Kidney epithelial cell (primary cell): ENCODE data around the gene FRZB.

DNA sequence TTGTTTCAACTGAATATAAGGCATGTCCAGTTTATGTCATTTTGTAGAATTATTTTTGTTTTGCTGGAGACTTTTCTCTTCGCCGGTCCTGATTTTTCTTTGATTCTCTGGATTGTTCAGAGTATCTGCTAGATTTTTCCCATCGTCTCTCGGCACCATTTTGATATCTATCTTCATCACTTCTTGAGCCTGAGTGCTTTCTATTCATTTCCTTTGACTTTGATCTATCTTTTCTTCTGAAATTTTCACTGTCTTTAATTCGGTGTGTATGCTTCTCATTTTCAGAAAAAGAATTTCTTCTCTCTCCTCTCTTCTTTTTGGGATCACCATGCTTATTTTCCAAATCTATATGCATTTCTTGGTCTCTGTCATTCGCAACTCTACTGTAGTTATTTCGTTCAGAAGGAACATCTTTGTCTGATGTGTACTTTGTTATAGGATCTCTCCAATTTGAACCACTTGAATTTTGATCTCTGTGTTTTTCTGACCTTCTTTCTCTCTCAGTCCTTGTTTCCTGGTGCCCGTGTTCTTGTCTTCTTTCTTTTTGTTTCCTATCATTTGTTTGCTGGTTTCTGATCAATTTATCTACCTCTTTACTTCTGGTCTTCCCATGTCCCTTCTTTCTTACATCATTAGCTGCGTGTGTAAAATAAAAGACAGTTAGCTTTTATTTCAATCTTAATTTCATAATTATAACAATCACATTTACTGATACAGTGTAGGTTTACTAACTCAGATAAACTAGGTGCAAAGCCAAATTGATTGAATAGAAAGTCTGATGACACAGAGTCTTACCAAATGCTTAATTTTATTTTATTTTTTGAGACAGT lies 61.8 kb downstream of the CWC22 start:
- RAMPAGE, long total RNA = no peak
- RRBS = no CpG with 5 or more reads among the region's 9 CpGs

DNA sequence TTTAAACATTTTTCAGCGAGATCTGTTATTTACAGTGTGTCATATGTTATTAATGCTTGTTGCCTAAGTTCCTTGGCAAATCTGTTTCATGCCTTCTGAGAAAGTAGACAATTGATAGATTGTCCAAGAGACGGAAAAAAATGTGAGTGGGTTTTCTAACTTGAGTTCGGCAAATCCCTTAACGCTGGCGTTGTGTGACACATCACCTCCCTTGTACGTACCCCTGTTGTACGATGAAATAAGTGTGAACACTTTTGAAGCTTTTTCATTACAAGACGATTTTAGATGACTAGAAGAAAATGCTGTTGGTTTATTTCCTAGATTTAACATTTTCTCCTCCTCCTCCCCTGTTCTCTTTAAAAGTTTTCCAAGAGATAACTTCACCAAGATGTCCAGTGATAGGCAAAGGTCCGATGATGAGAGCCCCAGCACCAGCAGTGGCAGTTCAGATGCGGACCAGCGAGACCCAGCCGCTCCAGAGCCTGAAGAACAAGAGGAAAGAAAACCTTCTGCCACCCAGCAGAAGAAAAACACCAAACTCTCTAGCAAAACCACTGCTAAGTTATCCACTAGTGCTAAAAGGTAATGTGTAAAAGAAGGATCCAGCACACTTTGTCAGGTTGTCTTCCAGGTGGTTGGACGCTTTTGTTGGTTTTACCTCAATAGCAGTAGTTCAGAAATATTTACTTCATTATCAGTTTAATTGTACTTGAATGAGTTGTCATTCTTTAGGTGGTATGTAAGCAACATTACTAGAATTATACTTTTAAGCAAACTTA lies 1.4 kb downstream of the UBE2E3 start:
- RAMPAGE, long total RNA = no peak
- RRBS = no CpG with 5 or more reads among the region's 13 CpGs

- RAMPAGE, long total RNA = no peak
- RRBS = no CpG with 5 or more reads among the region's 4 CpGs
Observed at GRCh38 chr2:181142391-181142936, 162.1 kb downstream of the UBE2E3 start.

DNA sequence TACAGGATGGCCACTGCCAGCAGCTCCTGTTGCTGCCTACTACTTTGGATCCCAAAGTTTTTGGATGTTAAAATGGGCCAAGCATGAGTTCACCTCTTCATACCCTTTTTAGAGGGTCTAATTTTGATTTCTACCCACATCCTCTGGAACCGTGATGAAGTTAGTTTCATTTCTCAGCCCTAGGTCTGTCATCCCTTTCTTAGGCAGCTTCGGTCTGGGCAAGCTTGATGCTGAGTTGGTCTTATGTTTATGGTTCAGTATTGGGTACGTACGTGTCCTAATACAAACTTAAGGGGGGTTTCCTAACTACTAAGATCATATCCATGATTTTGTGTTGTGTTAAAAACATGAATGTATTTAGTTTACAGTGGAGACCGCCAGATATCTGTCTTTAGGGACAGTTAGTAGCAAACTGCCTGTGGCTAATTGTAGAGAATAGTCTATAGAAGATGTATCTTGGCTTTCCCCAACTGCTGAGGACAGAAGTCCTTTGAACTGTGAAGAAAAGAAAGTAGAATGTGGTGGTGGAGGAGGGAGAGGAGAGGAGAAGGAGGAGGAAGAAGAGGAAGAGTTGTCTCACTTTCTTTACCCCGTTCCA lies 184.9 kb downstream of the UBE2E3 start:
- RAMPAGE, long total RNA = no peak
- RRBS = no CpG with 5 or more reads among the region's 6 CpGs

GRCh38 chr2:181312626-181313196 lies 144.5 kb upstream of the ITGA4 start:
- RAMPAGE, long total RNA = no peak
- RRBS = no CpG with 5 or more reads among the region's 6 CpGs

GRCh38 chr2:181459544-181459819 lies 2.3 kb downstream of the ITGA4 start:
- RAMPAGE, long total RNA = no peak
- RRBS = no CpG with 5 or more reads among the region's 2 CpGs

DNA sequence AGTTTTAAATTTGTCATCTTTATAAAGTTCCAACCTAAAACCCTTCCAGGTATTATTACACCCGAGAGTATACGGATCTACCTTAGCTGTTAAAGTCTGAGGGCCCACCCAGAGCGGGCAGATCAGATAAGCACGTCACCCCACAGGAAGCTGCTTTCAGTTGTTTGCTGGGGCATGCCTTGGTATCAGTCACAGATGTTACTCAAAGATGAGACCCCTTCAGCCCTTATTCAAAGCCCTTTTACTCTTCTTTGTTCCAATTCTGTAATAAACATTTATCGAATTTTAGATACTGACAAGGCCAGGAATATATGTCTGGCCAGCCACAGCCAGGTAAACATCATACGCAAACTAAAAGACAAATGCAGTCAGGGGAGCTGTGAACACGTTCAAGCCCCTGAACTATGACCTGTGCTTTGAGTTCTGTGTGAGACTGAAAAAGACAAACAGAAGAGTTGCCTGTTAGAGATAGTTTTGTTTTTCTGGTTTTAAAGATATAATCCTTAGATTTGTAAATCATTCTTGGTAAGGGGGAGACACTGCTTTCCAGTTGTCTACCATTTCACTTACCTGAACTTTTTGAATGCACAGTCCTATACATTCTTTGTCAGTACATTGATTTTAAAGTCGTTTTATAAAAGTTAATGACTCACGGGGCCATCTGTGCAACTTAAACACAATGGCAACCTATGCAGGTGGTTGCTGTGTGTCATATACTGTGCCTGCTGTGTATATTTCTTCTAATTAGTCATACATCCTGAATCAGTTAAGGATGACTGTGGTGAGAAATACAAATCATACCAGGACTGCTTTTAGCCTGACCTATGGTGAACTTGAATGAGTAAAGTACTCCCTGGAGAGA lies 100.6 kb upstream of the ITPRID2 start:
- RAMPAGE, long total RNA = no peak
- RRBS = no CpG with 5 or more reads among the region's 9 CpGs

GRCh38 chr2:182068652-182069188 lies 83.1 kb downstream of the PPP1R1C start:
- RAMPAGE, long total RNA = no peak
- RRBS = no CpG with 5 or more reads among the region's 4 CpGs

- RAMPAGE, long total RNA = no peak
- RRBS = no CpG with 5 or more reads among the region's 29 CpGs
Observed at GRCh38 chr2:182866361-182866920, at the start of gene FRZB. TSS of gene FRZB (minus strand) at chr2:182866637.

DNA sequence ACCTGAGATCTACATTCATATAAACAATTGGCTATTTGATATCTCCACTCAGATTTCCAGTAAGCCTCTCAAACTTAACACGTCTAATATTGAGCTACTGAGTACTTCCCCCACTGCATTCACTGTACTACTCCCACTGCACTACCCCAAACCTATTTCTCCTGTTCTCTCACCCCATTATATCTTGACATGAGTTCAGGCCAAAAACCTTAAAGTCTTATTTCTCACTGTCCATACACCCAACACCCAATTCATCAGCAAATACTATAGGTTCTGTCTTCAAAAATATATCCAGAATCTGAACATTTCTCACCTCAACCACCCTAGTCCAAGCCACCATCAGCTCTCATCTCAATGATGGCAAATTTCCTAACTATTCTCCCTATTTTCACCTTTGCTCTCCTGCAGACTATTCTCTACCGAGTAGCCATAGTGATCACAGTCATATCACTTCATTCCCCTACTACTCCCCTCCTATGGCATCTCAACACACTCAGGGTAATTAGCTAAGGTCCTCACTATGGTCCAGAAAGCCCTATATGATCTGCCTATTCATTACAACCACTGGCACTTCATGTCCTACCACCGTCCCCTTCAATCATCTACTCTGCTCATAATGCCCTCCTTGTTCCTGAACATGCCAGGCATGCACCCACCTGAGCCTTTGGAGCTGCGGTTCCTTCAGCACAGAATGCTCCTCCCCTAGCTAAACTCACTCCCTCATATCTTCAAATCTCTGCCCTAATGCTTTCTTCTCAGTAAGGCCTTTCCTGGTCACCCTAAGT lies 24.8 kb downstream of the NCKAP1 start:
- RAMPAGE, long total RNA = no peak
- RRBS = no CpG with 5 or more reads among the region's 4 CpGs

GRCh38 chr2:183056816-183057388 lies 18.6 kb upstream of the NCKAP1 start:
- RAMPAGE, long total RNA = no peak
- RRBS = no CpG with 5 or more reads among the region's 2 CpGs

- RAMPAGE, long total RNA = no peak
- RRBS = no CpG with 5 or more reads among the region's 4 CpGs
Observed at GRCh38 chr2:184765597-184765819, 167.2 kb downstream of the ZNF804A start.

- RAMPAGE, long total RNA = no peak
- RRBS = no CpG with 5 or more reads among the region's 1 CpG
Observed at GRCh38 chr2:185782357-185782630, 43.7 kb downstream of the FSIP2 start.

DNA sequence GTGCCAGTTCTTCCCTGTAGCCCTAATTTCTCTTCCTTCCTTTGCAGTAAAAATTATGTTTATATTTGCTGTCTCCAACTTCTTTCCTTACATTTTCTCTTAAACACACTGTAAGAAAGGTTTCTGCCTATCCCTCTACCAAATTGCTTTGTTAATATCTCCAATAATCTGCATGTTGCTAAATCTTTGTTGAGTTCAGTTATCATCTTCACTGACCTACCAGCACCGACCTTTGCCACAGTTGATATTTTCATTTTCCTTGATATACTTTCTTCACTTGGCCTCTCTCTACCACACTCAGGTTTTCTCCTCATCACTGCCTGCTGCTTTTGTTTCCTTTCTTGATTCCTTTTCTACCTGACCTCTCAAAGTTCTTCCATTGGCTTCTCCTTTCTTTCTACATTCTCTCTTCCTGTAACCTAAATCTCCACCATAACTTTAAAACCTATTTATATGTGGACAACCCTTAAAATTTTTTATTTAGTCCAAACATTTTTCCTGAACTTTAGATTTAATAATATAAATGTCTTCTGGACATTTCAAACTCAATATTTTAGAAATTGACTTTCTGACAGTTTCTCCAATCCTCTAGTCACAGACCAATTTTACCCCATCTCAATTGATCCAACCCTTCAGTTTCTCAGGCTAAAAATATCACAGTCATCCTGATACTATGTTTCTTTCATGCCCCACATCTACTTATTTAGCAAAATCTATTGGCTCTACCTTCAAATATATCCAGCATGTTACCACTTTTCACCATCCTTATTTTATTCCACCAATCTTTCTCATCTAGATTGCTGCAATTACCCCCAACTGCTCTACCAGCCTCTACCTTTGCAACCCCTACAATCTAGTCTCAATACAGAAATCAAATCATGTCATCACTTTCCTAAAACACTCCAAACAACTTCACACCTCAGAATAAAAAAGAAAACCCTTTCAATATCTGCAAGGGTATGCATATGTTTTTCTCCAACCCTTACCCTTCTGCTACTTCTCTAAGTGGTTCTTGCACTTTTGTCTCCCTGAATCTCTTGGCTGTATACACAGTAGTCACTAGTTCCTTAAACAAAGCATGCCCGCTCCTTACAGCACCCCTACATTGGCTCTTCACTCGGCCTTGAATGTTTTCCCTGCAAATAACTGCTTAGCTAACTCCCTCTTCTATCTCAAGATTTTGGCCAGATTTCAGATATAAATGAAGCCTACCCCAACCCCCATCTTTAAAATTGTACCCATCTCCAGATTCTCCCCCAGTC lies 335.7 kb upstream of the ZC3H15 start:
- RAMPAGE, long total RNA = no peak
- RRBS = no CpG with 5 or more reads among the region's 3 CpGs

GRCh38 chr2:186679476-186680268 lies 14.2 kb upstream of the FAM171B start:
- RAMPAGE, long total RNA = no peak
- RRBS = no CpG with 5 or more reads among the region's 3 CpGs

DNA sequence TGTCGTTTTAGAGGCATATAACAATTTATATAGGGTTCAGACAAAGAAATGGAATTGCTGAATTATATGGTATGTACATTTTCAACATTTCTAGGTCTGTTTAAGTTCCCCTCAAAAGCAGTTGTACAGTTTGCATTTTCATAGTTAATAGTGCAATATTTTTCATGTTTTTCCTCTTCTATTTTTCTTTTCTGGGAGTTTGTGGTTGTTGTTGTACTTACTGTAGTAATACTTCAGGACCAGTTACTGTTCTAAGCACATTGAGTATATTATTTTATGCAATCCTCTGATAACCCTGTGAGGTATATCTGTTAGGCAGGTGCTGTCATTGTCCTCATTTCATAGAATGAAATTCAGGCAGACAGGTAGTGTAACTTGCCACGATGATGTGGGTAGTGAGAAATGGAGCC lies 22.8 kb downstream of the FAM171B start:
- RAMPAGE, long total RNA = no peak
- RRBS = no CpG with 5 or more reads among the region's 2 CpGs

DNA sequence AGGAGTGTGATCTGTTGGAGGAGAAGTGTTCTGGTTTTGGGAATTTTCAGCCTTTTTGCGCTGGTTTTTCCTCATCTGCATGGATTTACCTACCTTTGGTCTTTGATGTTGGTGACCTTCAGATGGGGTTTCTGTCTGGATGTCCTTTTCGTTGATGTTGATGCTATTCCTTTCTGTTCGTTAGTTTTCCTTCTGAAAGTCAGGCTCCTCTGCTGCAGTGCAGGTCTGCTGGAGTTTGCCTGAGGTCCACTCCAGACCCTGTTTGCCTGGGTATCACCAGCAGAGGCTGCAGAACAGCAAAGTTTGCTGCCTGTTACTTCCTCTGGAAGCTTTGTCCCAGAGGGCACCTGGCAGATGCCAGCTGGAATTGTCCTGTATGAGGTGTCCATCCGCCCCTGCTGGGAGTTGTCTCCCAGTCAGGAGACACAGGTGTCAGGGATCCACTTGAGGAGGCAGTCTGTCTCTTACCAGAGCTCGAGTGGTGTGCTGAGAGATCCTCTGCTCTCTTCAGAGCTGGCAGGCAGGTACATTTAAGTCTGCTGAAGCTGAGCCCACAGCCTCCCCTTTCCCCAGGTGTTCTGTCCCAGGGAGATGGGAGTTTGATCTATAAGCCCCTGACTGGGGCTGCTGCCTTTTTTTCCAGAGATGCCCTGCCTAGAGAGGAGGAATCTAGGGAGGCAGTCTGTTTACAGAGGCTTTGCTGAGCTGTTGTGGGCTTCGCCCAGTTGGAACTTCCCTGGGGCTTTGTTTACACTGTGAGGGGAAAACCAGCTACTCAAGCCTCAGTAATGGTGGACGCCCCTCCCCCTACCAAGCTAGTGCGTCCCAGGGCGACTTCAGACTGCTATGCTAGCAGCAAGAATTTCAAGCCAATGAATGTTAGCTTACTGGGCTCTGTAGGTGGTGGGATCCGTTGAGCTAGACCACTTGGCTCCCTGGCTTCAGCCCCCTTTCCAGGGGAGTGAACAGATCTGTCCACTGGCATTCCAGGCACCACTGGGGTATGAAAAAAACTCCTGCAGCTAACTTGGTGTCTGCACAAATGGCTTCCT lies 34.7 kb downstream of the TFPI start:
- RAMPAGE, long total RNA = no peak
- RRBS = no CpG with 5 or more reads among the region's 10 CpGs

DNA sequence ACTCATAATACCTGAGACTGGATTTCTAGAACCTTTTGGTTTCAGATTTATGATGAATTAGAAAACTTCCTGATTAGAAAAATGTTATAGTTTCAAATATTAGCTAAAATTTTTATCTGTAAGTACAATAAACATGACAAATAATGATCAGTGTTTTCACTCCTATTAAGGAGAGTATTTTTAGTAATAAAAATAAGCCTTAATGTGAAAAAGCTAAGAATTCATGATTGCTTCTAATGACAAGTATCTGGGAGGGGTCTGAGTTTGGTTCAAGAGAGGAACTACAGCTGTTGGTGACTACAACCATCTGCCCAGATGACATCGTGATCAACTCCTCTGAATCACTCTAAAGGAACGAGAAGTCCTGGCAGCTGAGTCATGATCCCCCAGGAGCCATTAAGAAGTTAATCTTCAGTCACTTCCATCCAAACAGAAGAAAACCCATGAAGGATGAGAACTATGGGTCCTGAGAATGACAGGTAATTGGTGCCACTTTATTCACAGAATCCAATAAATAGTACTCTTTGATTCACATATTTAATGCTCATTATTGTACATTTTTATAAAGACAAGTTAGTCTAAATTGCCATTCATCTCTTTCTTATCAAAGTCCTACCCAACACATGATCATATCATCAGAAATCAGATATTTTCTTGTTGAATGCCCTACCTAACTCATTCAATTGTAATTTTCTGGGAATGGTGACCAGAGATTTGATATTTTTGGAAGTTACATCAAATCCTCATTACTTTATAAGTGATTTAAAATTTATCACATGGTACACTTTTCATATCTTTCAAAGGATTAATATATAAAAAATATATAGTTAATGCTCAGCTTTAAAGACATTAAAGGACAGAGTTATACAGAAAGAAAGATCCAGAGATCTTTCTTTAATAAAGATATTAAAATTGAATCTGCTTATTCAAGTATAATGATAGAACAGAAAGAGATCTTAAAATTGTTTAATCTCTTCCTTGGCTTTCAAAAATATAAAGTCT lies 6.7 kb downstream of the TFPI start:
- RAMPAGE, long total RNA = no peak
- RRBS = no CpG with 5 or more reads among the region's 2 CpGs

DNA sequence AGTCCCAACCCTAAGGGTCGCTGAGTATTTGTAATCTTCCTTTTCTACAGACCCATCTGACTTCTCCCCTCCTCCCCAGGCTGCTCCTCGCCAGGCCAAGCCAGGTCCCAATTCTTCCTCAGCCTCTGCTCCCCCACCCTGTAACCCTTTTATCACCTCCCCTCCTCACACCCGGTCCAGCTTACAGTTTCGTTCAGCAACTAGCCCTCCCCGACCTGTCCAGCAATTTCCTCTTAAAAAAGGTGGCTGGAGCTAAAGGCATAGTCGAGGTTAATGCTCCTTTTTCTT lies 256.9 kb upstream of the GULP1 start:
- RAMPAGE, long total RNA = no peak
- RRBS = no CpG with 5 or more reads among the region's 6 CpGs

DNA sequence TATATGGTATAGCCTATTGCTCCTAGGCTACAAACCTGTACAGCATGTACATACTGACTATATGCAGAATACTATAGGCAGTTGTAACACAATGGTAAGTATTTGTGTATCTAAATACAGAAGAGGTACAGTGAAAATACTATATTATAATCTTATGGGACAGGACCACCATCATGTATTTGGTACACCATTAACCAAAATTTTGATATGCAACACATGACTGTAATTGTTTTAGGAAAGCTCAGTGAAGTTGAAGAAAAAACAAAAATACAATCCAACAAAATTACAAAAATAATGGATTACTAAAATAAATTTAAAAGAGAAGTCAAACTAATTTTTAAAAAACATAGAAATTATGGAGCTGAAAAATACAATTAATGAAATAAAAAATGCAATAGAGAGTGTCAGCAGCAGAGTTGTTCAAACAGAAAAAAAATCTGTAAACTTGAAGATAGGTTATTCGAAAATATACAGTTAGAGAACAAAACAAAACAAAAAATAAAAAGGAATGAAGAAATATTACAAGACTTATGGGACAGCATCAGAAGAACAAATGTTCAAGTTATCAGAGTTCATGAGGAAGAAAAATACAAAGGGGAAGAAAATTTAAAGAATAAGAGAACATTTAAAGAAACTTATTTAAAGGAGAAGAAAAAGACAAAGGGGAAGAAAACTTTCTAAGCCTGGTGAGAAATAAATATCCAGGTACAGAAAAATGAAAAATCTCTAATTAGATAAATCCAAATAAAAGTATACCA lies 114.7 kb downstream of the GULP1 start:
- RAMPAGE, long total RNA = no peak
- RRBS = no CpG with 5 or more reads among the region's 1 CpG